REH cell (cell line): ENCODE measurements around a stretch of chr1.

DNA sequence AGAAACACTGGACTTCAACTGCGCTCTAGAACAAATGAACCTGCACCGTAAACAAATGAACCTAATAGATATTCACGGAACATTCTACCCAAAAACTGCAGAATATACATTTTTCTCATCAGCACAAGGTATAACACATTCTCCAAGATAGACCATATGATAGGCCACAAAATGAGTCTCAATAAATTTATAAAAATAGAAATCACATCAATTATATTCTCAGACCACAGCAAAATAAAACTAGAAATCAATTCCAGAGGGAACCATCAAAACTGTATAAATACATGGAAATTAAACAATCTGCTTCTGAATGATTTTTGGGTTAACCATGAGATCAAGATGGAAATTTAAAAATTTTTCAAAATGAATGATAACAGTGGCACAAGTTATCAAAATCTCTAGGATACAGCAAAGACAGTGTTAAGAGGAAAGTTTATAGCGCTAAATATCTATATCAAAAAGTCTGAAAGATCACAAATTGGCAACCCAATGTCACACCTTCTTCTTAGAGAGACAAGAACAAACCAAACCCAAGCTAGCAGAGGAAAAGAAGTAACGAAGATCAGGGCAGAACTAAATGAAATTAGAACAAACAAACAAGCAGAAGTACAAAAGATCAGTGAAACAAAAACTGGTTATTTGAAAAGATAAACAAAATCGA is 59.3 kb downstream of the NEK7 start:
- PRO-cap, result no peak

- PRO-cap, result no peak
Observed at GRCh38 chr1:198520528-198520950, 19.9 kb downstream of the ATP6V1G3 start.

DNA sequence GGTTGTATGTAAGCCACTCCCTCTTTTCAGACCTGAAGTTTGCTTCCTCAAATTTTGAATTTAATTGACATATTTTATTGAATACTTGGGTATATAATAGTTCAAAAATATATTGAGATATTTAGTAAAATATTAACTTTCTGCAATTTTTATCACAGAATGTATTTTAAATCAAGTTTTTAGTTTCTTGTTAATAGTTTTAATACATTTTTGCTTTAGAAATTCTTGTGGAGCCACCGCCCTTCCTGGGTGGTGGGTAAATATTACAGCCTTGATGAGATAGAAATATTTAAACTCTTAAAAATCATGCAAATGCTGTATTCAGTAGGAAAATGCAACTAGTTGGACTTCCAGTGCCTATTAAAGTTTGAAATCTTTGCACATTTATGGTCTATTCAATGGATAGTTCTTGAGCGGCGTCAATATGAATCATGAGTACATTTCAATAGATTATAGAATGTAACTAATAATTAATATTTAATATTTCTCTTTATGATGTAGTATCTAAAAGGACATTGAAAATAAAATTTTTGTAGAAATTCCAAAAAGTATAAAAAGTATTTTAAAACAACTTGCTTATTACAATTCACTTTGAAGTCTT is 1.0 kb downstream of the PTPRC start:
- PRO-cap, result bidirectional peak, plus-strand start at position 389 of the sequence, minus-strand start at position 265 of the sequence

DNA sequence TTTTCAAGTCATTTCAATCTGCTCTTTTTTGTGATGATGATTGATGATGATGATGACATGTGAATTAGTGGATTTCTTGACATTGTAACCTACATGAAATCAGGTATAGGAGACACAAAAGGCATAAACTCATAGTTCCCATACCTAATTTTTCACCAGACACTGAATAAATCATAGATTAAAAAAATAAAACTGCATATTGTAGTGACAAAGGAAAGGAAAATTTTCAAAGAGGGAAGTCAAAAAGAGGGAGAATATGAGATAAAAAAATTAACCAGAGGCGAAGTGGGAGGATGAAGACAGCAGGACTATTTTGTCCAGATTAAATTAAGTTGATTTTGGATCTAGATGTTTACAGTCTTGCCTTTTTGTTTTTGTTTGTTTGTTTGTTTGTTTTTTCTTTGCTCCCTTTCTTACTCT is 4.3 kb downstream of the PTPRC start:
- PRO-cap, result no peak

GRCh38 chr1:198658431-198658848 is 19.6 kb downstream of the PTPRC start:
- PRO-cap, result no peak

GRCh38 chr1:198729621-198730001 is 90.8 kb downstream of the PTPRC start:
- PRO-cap, result no peak

GRCh38 chr1:198749234-198749659 is 110.4 kb downstream of the PTPRC start:
- PRO-cap, result no peak

DNA sequence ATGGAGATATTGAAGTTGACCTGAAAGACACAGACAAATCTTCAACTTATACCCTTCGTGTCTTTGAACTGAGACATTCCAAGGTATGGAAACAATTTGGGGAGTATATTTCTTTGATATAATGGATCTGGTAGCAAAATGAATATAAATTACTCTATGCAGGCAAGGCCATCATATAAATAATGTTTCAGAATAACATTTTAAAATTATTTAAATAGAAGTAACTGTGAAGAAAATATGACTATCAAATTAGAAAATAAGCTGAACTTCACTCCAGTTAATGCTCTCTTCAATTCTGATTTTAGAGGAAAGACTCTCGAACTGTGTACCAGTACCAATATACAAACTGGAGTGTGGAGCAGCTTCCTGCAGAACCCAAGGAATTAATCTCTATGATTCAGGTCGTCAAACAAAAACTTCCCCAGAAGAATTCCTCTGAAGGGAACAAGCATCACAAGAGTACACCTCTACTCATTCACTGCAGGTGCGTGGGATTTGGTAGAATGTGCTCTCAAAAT is 113.5 kb downstream of the PTPRC start:
- PRO-cap, result no peak

GRCh38 chr1:198762055-198762254 is 123.1 kb downstream of the PTPRC start:
- PRO-cap, result no peak

GRCh38 chr1:200038455-200038811 is 10.9 kb downstream of the NR5A2 start:
- PRO-cap, result no peak

DNA sequence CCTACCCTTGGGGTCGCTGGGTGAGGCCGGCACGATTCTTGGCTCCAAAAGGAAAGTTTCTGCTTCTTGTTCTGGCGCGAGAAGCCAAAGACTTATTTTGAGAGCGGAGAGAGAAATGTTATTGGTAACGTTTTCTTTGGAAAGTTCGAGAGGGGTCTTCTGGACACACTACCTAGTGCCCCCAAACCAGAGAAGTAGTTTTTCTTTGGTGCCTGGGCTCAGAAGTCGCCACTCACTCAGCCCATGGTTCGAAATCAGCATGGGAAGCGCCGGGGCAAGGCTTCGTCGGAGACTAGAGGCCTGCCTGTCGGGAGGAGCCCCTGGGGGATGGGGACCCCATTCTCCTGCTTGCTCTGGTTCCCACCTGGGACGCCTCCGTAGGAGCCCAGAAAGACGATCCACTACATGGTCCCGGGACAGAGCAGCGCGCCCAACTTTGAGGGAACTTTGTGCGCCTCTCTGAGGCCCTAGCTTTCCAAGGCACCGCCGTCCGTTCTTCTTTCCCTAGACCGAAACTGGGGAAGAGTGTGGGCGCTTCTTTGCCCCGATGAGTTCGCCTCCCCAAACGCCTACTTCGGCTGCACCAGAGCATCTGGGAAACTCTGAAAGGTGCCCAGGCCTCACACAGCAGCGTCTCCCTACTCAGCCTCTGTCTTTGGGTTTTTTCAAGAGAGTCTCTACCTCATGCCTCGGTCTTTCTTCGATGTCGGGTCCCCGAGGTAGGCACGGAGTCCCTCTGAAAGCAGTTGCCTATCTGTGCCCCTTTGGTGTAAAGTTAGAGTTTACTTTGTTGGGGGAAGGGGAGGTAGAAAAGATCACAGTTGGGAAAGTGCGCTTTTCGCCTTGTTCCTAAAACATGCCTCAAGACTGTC is 13.9 kb downstream of the NR5A2 start:
- PRO-cap, result no peak

DNA sequence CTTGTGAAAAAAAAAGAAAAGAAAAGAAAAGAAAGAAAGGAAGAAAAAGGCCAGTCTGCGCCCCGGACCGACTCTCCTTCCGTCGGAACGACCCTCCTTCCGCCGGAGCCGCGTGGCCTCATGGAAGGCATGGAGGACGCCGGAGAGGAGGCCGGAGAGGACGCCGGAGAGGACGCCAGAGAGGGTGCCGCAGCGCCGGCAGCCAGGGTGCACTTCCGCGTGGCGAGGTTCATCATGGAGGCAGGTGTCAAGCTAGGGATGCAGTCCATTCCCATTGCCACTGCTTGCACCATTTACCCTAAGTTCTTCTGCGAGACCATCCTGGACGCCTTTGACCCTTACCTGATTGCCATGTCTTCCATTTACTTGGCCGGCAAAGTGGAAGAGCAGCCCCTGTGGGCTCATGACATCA is 185.9 kb downstream of the NR5A2 start:
- PRO-cap, result no peak

DNA sequence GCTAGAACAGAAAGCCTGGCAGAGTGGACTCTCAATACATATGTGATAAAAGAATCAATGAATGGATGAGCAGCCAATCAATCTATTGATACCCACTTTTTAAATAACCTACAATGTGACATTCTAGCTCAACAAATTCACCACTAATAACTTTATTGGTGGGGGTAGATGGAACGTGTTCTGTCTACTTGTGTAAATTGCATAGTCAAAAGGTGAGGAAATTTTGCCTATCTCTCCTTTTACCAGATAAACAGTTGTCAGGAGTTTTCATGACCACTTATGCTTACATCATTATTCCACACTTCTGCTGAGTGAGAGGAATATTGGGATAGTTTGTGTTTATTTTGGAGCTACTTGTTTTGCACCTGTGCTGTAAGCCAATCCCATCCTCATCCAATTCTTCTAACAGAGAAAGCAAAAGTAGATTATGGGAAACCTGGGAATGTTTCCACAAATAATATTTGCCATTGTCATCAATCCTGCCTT is 154.5 kb downstream of the ZNF281 start:
- PRO-cap, result no peak

GRCh38 chr1:200728992-200729608 is 9.6 kb upstream of the CAMSAP2 start:
- PRO-cap, result no peak

DNA sequence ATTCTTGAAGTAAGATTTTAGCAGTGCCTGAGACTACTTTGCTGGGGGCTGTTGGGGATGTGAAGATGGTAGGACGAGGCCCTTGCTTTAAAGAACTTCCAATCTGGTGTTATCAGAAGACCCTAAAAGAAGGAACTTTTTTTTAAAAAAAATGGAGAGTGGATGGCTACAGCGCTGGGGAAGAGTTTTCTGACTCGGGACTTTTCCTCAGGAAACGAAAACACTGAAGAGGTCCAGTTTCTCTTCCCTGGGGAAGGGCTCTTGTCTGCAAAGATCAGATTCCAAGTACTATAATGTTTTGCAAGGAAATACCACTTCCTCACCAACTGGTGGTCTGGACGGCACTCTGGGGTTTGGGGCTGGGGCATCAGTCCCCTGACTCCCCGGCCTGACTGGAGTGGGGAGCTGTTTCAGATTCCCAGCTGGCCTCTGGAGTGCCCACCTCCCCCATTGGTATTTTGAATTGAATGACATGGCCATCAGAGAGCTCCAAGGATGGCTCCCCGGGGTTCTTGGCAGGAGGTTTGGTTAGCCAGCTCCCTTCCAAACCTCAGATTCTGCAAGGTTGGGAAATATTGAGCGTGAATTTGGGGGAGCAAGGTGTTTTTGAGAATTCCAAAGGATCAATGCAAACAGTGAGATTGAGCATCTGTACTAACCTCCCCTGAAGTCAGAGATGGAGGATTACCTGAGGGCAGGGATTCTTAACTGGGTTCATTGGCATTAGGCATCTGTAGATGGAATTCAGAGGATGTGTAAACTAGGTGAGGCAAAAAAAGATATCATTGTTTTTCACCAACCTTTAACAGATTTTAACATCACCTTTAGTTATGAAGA is 2.2 kb upstream of the INAVA start:
- PRO-cap, result no peak

DNA sequence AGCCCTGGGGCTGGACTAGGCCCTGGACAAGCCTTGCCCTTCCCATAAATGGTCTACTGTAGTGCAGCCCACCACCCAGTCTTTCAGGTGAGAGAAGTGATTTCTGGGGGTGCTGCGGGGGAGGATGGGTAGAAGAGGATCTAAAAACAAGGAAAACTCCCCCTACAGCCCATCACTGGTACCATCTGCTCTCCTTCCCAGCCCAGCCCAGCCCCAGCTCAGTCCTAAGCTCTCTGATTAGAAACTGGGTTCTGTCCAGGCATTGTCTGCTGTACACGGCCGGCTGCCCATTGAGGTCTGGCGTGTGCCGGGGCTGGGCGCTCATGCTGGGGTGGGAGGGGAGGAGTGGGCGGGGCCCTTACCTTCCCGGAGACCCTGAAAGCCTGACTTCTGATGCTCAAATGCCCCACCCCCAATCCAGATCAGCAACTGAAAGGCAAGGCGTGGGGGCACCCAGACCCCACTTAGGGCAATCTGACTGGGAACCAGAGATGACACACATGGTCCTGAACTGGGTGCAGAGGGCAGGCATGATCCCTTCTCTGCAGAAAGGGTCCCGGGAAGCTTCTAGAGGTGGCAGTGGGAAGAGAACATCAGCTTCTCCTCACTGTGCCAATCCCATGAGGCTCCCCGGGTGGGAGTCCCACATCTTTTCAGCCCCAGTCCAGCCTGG is 2.4 kb downstream of the KIF21B start:
- PRO-cap, result no peak

DNA sequence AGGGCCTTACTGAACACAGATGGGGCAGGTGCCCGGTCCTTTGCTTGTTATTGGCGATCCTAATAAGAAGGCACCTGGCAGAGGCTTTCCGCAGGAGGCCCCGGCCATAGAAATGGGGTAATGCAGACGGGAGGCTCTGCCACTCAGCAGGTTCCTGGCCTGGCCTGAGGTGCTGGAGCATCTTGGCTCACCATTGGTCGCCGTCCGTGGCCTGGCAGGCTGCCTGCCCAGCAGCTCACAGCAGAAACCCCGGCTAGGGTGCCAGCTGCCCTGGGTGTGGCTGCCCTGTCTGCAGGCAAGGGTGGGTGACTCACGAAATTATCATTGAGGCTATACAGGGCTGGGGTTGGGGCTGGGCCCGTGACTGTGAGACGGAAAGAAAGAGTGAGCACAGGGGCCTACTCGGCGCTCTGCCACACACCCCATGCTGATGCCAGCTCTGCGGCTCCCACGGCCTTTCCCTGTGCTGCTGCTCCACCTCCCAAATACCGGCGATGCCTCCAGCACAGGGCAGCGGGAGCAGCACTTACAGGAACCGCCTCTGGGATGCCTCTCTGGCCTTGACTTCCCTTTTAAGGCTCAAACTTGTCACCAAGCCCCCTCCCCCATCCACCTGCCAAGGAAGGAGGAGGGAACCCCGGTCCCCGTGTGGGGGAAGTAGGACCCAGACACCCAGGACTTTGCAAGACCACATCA is 8.0 kb upstream of the PKP1 start:
- PRO-cap, result no peak

DNA sequence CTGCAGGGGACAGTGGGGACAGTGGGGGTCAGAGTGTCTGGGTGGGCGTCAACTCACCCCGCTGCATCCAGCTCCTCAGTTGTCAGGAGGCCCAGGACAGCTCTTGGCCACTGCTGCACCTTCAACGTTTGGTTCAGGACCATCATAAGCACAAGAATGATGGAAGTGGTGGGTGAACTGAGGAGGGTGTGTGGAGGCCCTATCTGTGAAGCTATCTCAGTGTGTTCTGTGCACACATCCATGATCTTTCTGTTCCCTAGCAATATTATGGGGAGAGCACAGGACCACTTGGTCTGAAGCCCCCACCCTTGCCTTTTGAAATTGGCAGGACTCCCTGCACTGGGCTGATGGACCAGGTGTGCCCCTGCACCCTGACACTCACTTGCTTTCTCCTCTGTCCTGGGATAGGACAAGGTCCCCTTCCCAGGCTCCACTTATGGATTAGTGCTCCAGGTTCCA is 21.6 kb downstream of the TNNT2 start:
- PRO-cap, result no peak

- PRO-cap, result no peak
Observed at GRCh38 chr1:201377864-201378306, 405 bp upstream of the TNNT2 start.

- PRO-cap, result no peak
Observed at GRCh38 chr1:201403724-201404188, 4.6 kb upstream of the LAD1 start.